Right cardiac atrium (tissue), 1 donor: ENCODE data around the gene RBM33.

DNA sequence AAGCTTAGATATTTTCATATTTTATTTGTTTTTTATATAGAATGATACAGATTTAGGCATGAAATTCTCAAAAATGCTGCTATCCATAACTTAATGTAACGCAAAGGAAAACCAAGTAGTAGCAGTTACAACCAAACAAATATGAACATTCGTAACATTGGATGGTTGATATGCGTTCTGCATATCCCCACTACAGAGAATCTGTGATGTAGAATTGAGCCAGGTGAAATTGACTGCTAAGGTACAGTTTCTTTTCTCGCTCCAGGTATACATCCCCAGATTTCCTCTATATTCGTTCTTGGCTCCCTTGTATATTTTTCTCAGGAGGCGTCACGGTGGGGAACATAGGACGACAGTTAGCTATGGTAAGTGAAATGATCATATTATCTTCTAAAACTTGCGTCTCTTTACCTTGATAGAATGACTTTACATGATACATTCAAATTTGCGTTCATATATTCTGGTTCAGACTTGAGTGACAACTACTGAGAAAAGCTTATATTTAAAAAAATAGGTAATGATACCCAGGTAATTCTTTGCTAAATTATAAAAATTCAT, 4.9 kb downstream of the INSIG1 start:
- PRO-cap = no peak

DNA sequence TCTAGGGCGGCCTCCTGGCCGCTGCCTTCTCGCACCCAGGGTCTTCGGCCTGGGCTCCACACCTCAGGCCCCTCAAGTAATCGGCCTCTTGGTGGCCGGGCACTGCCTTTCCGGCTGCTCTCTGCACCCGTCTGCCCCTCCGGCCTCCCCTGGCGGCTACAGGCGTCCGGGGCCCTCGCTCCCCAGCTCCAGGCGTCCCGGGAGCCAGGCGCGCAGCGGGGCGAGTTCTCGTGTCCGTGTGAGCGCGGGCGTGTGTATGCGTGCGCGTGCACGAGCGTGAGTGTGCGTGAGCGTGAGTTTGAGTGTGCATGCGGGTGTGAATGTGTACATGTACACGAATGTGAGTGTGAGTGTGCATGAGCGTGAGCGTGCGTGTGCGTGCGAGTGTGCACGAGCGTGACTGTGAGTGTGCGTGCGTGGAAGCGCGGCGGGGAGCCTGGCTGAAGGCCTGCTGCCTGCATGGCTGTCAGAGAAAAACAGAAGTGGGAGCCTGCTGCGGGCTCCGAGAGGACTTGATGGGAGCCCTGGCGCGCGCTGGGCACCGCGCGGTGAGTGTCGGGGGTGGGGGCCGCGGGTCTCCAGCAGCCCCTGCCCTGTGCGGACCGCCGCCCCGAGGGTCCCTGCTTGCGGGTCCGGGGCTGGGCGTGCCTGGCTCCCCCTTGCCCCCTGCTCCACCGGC, 76.0 kb upstream of the EN2 start:
- PRO-cap = no peak

- PRO-cap = no peak
Measured at GRCh38 chr7:155459934-155460437, 2.1 kb downstream of the EN2 start.

- PRO-cap = no peak
Measured at GRCh38 chr7:155490280-155490725, 32.4 kb downstream of the EN2 start.

GRCh38 chr7:155509217-155509796, 37.1 kb downstream of the CNPY1 start:
- PRO-cap = no peak

GRCh38 chr7:155643864-155644981, at the start of gene RBM33:
Gene RBM33, plus strand, starts transcription at chr7:155644661.
- PRO-cap = bidirectional peak, plus-strand start at chr7:155644697, minus-strand start at chr7:155644401

DNA sequence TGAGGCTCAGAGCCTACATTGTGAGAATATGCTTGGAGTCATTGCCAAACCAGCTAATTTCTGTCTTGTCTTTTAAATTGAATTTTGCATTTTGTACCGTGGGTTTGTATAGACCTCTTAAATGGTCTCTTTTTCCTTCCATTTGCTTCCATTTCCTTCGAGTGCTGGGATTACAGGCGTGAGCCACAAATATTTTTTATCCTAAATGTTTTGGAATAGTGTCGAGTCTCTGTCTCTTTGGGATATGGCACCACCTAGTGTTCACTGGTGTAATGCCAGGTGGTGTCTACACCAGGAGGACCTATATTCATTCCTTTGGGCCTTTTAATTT, 44.0 kb downstream of the SHH start:
- PRO-cap = no peak

DNA sequence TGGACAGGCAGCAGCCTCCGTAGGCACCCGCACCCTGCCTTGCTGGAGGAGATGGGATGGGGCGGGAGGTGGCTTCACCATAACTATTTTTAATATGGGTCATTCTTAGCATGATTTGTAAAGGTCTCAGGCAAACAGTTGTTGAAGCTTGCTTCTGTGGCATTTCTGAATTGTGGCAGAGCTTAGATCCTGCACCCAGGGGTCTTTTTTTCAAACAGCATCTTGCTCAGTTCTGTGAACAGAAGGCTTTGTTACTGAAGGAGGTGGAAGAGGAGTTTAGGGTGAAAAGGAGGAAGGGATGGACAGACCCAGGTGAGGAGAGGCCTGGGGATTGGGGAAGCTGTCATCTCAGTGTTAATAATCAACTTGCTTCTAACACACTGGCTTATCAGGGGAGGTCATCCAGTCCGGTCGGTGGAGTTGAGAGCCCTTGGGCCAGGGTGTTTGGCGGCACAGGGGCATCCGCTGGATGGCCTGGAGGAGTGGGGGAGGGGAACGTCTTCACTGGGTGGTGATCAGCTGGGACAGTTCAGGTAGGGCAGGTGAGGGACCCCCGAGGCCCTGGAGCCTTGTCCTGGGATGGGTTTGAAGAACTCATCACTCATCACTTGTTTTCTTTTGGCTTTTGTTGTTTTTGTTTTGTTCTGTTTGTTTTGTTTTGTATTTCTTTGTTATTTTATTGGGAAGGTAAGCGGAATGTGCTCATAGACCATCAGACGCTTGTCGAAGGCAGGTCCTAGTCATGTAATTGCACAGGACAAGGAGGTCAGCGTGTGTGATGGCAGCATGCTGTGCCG, 33.9 kb downstream of the SHH start:
- PRO-cap = no peak

GRCh38 chr7:155810040-155810836, 2.0 kb downstream of the SHH start:
- PRO-cap = no peak

- PRO-cap = no peak
Measured at GRCh38 chr7:155890030-155890665, 77.9 kb upstream of the SHH start.

GRCh38 chr7:156055062-156055434, 242.8 kb upstream of the SHH start:
- PRO-cap = no peak

DNA sequence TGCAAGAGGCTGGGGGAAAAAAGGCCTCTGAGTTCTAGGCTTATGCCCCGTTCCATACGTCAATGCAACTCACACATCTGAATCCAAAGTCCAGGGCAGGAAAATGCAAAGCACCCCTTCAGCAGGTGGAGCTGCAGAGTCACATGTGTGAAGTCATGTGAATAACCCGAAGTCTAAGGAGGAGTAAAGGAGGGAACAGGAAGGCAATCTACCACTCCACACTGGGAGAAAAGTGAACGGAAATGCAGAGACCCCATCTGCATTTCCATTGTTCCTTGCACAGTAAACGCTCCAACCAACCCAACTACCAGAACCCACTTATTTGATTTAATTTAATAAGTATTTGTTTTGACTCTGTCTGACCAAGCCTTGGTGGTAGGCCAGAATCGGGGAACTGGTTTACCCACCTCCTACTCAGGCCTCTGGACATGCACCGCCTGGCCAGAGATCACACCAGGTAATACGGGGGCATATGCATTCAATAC, 95.4 kb upstream of the RNF32 start:
- PRO-cap = no peak

- PRO-cap = no peak
Measured at GRCh38 chr7:156612850-156613507, 27.6 kb upstream of the RNF32 start.

DNA sequence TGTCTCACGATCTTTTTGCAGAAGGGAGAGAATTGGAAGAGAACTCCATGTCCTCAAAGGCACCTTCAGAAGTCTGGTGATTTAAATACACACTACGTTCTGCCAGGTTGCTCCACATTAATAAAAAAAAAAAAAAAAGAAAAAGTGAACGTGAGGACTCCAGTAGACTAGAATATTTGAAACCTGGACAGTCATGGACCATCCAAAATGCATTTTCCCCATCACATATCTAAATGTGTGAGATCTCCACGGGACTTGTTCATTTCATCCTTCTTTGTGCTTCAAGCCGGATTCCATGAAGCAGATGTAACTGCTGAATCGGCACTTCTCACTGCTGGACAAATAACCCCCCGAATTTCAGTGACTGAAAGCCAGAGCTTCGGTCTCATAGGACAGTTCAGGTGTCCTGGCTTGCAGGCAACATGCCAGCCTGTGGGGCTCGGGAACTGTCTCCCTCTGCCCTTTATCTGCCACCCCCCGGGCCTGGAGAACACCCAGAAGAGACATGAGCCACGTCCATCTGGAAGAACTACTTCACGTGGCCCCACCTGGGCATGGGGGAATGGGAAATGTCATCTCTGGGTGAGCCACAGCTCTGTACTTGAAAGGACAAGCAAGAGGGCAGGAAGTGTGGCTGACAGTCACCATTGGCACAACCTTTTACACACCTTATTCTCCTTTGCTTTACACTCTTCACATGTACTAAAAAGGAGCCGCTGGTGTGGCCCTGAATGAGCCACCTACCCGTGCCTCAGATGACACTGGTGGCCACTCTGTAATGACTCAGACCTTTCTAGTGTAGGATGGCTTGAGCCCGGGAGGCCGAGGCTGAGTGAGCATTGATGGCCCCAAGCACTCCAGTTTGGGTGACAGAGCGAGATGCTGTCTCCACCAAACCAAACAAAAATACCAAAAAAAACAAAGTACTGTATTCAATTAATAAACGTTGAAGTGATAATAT, 33.5 kb downstream of the RNF32 start:
- PRO-cap = no peak

- PRO-cap = no peak
Measured at GRCh38 chr7:156776200-156776883, 116.6 kb downstream of the LMBR1 start.

DNA sequence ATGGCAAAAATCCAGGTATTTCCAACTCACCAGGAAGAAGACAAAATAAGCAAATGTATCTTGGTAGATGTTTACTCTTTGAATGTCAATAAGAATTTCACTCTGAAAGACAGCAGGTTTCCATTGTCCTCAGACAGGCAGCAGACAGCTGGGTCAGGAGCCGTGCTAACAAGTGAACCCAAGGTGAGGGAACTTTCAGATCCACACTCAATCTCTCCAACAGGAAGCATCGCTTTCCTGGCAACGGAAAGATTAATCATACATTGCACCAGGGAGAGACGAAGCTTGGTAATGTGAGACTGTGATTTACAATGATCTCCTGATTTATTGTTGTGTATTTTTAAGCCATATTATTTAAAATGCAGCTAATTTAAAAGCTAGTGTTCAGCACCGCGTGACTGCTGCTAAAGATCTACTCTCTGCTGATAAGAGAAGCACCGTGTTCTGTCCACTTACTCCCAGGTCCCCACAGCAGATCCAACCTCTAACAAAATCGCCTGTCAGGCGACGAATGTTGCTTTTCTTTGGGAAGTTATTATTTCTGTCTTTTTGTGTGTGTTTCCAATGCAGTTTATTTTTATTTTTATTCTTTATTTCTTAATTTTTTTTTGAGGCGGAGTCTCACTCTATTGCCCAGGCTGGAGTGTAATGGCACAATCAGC, 17.4 kb upstream of the NOM1 start:
- PRO-cap = no peak

DNA sequence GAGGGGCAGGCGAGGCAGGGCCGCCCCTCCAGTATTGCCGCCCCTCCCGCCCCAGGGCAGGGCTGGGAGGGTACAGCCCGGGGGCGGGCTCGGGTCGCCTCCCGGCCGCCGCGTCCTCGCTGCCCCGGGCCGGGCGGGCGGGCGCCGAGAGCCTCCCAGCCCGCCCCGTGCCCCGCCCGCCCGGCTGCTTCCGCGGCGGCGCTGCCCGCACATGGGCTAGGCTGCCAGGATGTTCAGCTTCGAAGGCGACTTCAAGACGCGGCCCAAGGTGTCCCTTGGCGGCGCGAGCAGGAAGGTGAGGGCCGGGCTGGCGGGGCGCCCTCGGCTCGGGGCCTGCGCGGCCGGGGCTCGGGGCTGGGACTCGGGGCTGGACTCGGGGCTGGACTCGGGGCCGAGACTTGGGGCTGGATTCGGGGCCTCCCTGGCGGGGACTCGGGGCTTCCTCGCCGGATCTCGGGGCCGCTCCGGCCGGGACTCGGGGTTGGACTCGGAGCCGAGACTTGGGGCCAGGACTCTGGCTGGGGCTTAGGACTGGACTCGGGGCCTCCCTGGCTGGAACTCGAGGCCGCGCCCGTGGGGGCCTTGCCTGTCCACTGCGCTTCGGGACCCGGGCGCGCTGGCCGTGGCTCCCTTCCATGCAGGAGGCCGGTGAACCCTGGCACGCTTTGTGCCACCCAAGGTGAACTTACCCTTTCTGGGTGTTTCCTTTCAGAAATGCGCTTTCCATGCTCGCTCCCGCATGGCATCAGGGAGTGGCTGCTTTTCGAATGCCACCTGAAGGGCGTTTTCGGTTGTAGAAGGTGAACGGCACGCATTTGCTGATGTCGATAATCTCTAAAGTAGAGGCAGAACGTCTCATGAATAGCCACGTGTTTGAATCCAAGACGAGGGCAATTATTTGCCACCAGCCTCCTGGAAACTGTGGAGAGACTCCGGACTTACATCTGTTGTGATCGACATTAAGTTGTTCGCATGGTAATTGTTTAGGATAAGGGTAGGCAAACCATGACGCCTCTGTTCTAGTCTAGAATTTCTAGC, 637 bp downstream of the UBE3C start:
- PRO-cap = bidirectional peak, plus-strand start at position 193 of the sequence, minus-strand start at position 121 of the sequence

DNA sequence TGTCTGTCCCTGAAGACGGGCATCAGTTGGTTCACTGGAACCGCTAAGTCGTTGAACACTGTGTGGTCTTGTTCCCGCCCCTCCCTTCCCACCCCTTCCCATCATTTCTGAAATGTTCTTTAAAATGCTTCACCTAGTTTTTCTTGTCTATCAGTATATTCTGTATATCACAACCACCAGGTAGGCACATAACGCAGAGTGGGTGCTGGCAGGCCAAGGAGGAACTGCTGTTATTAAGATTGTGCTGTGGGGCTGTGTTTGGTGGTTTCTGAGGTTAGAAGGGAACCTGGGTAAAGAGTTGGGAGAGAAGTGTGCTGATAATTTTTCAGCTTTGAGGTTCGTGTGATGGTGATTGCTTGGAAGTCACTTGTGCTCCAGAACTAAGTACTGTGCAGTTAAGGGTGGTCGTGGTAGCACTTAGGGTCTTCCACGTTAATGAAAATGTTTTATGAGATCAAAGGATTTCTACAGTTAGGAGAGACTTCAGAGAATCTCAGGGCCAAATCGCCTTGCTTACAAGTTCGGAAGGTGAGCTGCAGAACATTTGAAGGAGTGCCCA, 1.4 kb downstream of the UBE3C start:
- PRO-cap = no peak

GRCh38 chr7:157239008-157239695, 97.7 kb upstream of the DNAJB6 start:
- PRO-cap = no peak

GRCh38 chr7:157263831-157264499, 72.8 kb upstream of the DNAJB6 start:
- PRO-cap = no peak